Choroid plexus epithelial cell (primary cell): ENCODE data around the genes SCG3 and MAPK6.

DNA sequence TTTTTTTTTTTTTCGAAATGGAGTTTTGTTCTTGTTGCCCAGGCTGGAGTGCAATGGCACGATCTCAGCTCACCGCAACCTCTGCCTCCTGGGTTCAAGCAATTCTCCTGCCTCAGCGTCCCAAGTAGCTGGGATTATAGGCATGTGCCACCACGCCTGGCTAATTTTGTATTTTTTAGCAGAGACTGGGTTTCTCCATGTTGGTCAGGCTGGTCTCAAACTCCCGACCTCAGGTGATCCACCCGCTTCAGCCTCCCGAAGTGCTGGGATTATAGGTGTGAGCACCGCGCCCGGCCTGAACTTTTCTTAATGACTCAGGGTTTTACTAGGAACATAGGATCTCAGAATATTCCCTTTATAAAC lies 33.9 kb upstream of the TRPM7 start:
- RRBS: no CpG with 5 or more reads among the region's 11 CpGs

DNA sequence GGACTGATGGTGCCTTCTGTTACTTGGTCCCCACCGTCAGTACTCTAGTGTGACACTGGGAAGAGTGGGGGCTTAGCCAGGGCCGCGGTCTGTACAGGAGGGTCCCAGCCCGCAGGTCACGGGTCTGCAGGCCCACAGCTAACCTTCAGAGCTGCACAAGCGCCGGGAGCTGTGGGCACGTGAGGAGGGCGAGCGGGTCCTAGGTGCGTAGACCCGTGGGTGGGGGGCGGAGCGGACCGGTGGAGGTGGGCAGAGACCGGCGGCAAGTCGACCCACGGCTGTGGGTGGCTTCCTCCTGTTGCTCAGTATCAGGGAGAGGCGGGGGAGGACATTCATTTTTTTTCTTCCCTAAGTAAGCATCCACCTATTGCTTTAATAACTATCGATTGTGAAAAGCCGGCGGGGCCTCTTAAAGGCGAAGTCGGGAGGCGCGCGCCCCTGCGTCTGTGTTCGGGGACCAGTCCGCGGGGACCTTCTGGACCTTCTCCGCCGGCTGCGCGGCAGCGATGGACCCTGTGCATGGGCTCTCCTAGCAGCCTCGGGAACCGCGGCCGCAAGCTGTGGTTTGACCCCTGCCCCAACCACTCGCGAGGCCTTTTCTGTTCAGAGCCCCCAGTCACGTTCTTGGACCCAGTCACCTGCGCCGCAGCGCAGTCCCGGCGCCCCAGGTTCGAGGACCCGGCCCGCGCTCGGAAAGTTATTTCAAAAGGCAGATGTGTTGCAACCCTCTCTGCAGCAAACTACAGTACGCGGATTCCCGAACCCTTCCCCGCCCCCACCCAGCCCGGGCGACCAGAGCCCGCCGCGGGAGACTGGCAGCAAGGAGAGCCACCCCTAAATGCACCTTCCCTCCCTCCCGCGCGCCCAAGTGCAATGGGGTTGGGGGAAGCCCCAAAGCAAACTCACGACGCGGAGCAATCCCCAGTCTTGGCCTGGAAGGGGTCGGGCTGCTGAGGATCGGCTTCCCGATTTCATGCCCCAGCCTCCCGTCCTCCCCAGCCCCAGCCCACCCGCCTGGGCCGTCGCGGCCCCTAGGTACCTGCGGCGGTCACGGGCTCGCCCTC lies 869 bp downstream of the TNFAIP8L3 start:
- RRBS: 5% methylated on average over 26 of the region's 81 CpGs

DNA sequence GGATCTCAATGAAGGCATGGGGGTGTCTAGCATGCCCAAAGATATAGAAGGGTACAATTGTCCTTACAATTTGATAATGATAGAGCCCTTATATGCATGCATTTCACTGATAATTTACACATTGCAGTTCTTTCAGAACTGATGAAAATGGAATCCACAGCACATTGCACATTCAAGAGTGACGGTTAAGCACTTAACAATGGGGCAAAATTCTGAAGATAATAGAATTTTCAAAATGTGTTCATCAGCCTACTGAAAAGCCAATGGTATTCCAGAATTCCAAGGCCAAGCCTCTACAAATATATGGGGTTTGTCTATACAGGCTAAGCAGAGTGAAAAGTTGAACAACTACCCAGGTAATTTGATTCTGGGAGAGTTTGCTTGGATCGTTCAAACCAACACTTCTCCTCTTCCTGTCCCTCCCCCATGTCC lies 113.6 kb upstream of the TNFAIP8L3 start:
- RRBS: no CpG with 5 or more reads among the region's 2 CpGs

DNA sequence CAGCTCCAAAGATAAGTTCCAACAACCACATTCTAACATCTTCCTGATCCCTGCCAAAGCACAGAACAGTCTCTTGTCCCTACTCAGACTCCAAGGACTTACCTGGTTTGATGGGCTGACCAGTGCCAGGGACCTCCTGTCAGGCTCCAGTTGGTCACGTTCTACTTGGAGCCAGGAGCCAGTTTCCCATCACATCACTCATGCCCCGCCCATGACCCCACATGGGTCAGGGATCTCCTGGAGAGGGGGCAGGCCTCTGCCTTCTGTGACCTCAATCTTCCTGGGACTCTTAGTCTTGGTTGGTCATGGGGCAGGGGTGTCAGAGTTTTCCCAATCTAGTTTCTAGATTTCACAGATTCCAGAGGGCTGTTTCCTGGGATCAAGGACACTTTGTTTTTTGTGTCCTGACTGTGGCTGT lies 20.1 kb downstream of the CYP19A1 start:
- RRBS: no CpG with 5 or more reads among the region's 2 CpGs

- RRBS: no CpG with 5 or more reads among the region's 6 CpGs
These were observed 19.4 kb downstream of the CYP19A1 start for GRCh38 chr15:51318848-51319451.

GRCh38 chr15:51620408-51621314 lies 1.9 kb downstream of the DMXL2 start:
- RRBS: no CpG with 5 or more reads among the region's 8 CpGs

DNA sequence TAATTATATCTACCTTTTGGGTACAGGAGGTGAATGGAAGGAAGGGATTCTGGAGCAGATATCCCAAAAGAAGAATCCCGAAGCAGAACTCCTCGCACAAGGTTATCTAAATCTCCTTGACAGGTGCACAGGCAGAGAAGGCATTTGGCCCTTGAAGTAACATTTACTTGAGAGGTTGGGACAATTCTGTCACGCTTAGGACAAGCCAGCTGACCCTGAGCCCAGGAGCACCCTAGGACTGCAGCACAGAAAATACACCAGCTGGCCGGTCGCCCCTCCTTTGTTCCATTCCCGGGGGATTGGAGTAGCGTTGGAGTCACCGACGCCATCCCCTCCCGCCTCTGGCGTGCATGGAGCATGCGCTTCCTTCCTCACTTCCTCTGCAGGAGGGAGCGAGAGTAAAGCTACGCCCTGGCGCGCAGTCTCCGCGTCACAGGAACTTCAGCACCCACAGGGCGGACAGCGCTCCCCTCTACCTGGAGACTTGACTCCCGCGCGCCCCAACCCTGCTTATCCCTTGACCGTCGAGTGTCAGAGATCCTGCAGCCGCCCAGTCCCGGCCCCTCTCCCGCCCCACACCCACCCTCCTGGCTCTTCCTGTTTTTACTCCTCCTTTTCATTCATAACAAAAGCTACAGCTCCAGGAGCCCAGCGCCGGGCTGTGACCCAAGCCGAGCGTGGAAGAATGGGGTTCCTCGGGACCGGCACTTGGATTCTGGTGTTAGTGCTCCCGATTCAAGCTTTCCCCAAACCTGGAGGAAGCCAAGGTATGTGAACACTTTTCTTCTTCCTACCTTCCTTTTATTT lies at the start of gene SCG3:
Gene SCG3, plus strand, starts transcription at position 433 of the 807 bp plus-strand sequence.
- RRBS: 4% methylated on average over 8 of the region's 35 CpGs

DNA sequence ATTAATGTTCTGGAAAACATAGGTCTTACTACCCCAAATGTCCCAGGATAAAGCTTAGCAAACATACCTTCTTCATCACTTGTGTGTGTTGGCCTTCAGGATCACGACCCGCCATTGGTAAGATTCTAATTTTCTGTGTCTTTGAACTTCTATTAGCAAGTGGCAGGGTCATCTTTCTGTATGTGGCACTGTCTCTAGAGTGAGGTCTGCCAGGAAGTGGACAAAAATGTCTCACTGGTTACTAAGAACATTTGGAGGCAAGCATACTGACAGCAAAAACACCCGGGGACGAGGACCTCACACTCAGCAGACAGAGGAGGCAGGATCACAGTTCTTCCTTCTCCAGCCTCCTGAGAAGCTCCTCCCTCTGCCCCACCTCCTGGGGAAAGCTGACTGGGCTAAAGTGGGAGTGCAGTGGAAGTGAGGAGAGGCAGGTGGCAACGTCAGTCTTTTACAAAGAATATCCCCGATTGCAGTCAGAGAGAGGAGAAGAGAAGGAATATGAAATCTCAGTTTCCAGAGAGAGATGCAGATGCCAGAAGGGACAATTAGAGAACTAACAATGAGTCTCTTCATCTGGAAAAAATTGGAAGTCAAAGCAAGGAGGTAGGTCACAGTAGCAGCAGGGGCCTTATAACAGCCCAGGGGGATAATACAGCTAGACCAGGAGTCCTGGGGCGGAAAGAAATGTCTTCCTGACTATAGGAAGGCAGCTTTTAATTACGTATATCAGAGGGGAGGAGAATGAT lies 47.4 kb downstream of the LEO1 start:
- RRBS: no CpG with 5 or more reads among the region's 8 CpGs

GRCh38 chr15:52018301-52019378 lies at the start of gene MAPK6:
Gene MAPK6 (plus strand): TSS chr15:52019219.
- RRBS: under 1% methylated on average over 18 of the region's 63 CpGs

DNA sequence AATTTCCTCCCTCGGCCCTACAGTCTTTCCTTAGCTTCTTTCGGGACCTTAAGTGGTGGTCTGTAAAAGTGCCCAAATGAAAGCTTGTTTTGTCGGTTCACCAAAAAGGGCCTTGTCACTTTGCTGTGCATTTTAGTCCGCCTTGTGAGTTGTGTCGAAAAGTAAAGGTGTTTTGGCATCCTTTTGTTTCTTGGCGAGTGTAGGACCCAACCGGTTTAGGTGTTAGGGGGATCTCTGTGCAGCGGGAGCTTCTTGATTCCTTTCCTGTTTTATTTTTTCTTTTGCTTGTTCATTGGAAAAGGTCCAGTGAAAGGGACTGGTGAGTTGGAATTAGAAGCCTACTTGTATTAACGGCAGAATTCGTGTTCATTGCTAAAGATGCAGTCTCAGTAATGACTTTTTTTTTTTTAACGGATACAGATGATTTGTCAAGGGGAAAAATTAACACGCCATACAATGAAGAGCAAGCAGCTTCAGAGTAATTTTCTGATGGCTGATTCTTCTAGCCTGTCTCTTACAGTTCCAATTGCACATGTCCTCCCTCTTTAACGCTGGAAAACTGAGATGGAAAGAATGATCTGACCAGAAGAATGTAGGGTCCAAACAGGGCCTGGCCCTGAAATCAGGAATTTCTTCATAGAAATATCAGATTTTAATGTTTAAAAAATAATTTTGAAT lies 1.2 kb downstream of the MAPK6 start:
- RRBS: no CpG with 5 or more reads among the region's 13 CpGs

GRCh38 chr15:52187137-52187593 lies 4.0 kb downstream of the GNB5 start:
- RRBS: no CpG with 5 or more reads among the region's 7 CpGs

GRCh38 chr15:52228729-52229360 lies 37.7 kb upstream of the GNB5 start:
- RRBS: no CpG with 5 or more reads among the region's 9 CpGs

DNA sequence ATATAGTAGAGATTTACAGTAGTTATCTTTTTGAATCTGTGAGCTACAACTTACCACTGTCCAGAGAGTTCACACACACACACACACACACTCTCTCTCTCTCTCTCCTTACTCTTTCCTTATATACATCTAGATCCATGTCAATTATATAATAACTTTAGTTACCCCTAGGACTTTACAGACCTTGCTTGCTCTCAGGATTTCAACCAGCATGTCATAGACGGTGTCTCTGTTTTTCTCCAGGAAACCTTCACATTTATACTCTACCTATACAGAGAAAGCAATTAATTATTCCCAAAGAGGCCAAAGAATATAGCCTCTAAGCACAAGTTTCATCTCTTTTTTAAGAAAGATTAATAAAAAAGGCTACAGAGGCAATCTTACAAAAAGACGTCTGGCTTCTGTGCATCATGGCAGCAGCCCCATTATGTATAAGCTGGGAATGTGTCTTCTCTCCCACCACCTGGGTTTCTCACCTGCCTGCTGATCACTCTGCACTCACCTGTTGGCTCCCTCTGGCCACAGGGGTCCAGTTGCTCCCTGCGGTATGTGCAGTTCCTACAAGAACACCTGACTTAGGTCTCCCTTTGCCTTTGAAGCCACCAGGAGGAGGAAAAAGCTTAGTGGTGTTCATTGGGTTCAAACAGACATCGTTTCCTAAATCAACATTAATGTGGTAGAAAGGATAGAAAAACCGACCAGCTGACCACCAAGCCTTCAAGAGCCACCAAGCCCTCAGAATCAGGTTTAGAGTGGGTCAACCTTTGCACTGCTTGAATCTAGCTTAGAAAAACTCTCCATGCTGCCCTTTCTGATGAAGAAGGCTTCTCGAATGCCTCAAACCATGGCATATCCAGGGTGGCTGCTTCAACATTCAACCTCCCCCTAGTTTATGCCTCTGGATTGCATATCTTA lies 46.8 kb downstream of the MYO5C start:
- RRBS: no CpG with 5 or more reads among the region's 6 CpGs

DNA sequence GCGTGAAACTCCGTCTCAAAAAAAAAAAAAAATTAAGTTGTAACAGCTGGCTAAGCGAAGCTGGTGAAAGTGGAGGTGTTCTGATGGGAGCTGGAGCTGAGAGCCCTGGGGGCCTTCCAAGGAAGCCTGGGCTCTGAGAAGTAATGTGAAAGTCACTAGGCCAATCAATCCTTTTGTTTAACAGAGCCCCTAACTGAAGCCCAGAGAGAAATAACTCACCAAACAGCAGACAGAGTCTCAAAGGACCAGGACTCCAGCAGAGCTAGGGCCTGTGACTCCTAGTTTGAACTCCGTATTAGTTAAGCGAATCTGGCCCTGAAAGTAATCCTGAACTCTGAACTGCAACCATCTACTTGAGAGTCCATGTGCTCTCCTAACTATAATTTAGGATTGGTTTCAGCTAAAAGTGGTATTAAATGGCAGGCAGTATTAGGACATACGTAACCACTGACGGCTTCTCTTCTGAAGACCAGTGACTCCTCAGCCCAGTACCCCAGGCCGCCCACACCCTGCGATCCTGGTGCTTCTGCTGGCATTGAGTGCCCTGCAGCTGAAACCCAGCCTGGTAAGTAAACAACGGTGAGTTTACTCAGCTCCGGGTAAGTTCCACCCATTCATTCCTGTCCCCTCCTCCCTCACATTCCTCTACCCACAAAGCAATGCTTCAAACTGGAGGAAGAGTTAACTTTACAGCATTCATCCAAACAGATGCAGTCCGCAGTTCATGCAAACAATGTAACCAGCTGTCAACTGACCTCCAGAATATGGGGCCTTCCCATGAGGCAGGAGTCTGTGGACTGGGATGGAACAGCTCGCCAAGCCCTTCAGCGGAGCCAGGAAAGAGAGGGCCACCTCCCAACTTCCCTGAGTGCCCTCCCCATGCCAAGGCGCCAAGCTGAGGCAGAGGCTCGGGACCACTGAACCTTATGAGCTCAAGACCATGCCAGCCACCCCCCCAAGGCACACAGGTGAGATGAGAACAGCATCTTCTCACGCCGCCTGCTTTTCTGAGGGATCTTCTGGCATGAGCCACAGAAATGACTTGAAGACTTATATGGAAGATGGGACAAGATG lies 7.3 kb downstream of the MYO5C start:
- RRBS: no CpG with 5 or more reads among the region's 18 CpGs

GRCh38 chr15:52292735-52293427 lies 2.7 kb downstream of the MYO5C start:
- RRBS: no CpG with 5 or more reads among the region's 9 CpGs

DNA sequence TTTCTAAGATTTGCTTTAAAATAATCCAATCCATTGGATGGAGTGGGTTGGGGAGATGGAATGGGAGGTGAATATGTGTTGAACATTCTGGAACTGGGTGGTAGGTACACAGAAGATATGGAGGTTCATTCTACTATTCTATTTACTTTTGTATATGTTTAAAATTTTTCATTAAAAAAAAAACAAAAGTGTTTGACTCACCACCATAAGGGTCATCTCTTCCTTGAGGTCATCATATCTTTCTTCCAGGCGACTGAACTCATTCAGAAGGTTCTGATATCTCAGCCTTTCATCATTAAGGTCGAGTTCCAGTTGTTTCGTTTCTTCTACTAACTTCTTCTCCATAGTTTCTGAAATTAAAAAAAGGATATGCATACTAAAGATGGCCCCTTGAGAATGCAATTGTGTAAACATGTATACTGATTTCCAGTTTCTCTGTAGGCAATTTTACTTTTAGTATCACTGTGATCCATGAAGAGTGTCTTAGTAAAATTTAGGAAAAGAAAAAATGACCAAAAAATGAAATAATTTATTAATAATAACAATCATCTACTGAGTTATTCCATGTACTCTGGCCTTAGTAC lies 68.8 kb upstream of the MYO5C start:
- RRBS: no CpG with 5 or more reads among the region's 3 CpGs

DNA sequence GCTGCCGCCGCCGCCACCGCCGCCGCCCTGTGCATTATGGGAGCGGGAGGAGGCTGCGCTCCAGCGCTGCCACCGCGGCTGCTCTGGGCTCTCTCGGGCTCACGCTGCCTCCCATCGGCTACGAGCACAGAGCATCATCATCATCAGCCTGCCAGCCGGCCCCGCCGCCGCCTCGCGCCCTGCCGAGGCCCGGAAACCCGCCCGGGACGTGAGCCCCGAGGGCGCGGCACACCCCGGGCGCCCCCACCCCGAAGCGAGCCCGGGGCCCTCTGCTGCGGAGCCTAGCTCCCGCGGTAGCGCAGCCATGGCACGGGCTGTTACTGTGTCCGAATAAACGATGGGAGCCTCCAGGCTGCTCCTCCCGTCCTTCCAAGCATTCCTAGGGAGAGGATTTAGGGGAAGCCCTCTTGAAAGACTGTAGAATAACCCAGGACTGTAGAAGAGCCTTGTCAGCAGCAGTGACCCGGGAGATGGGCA lies 464 bp upstream of the MYO5A start:
- RRBS: no CpG with 5 or more reads among the region's 43 CpGs

DNA sequence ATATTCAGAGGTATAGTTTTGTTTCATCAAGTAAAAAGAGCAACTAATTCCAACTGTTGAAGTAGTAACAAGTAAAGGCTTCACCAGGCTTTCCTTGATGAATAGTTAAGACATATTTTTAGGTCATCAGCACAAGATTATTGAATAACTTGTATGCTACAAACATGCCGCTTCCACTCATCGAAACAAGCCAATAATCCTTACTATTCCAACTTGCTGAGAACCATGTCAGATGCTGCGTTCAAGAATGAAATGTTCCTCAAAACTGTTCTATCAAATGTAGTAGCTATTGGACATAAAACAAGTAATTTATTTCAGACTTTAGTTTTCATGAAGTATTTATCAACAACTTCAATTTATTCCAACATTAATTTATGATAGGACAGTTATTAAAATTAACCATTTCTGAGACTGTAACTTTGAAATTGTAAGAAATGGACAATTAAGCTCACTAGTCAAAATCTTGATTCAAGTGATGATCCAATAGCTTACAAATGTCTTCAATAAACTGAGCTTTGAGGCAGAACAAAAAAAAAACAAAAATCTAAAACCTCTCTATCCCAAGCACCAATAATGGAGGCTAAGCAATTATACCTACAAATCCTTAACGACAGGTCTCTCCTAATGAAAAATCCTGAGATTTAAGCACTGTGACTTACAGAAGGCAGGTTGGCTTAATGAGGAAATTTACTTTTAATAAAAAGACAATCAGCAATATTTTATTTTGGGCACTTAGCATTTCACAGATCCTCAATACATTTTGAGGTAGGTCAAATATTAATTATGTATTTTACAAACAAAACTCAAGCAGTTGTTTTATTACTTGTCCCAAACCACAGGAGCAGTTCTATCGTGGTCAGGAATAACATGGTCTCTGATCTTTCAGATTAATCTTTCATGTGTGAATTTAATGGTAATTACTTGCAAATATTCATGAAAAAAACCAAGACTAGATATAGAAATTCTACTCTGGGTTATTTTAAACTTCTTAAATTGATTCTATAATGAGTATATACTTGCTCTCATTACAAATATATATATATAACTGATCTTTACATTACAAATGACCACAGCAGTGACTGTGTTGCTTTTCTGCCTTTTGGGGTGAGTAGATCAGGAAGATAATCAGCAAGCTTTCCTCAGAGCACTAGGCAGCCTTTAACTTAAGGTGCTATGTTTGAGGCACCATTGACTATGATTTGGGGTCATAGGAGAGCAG lies 19.6 kb downstream of the ARPP19 start:
- RRBS: no CpG with 5 or more reads among the region's 5 CpGs

GRCh38 chr15:52677749-52677963 lies 1.5 kb downstream of the ATOSA start:
- RRBS: no CpG with 5 or more reads among the region's 1 CpG